Airway epithelial cell (primary cell): ENCODE results near the gene DCAF16.

- RAMPAGE, long total RNA, result no peak
These were observed 851 bp downstream of the QDPR start for GRCh38 chr4:17511023-17511455.

DNA sequence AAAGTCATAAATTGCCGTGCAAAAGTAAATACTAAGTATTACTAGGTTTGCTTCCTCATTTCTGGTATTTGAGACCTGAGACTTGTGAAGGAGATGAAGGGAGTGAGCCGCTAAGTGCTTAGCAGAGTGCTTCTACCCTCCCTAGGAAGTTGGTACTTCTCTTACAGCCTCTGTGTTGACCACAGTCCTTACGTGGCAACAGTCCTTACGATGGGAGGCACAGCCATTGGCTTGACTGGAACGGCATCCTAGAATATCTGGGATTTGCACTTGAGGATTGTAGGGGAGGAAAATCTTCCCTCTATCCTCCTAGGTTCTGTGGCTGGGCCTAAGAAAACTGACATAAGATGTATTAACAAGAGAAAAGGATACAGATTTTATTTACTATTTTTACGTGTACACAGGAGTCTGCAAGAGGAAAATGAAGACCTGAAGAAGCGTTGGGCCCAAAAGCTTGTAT is 1.7 kb downstream of the LAP3 start:
- RAMPAGE, long total RNA, result no peak

DNA sequence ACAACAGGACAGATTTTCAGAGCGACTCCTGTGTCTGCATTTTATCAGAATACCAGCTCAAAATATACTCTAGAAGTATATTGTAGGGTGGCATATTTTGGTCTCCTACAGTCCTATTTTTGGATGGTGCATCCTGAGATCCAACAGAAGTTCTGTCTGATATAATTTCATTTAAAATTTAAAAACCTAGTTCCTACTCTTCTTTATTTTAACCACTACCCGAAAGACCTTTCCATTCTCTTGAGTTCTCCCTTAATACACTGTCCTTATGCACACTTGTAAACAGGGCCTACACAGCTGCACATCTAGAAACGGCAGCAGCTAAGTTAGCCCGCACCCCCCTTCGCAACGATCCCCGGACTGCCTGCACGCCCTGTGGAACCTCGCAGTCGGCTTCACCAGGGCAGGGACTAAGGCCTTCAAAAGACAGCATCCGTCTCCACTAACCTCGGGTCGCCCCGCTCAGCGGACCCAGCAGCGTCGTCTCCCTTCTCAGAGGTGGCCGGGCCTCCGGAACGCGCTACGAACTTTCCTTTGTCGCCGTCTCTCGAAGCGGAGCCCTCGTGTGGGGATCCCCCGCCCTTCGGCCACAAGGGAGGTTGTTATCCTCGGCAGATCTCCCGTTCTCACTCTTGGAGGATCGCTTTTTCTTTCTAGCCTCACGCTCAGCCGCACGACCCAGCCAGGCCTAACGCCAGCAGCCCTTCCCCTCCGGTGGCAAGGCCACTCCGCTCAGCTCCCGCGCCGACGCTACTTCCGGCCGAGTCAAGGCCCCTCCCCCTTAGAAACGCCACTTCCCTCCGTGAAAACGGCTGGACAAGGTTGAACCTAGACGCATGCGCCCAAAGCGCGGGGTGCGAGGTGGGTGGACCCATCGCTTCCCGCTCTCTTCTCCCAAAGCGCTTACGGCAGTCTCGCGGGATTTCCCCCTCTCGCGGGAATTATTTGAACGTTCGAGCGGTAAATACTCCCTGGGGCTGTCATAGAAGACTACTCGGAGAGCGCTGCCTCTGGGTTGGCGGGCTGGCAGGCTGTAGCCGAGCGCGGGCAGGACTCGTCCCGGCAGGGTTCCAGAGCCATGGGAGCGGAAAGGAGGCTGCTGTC is at the start of gene DCAF16:
Gene DCAF16 (minus strand): TSS at position 758 of the 1,104 bp plus-strand sequence.
- RAMPAGE, long total RNA, result start-site peak on the minus strand centred at position 727 of the sequence, 63 bp wide, 255 and 95 reads in 2 replicates; start-site peak on the plus strand centred at position 1,003 of the sequence, 31 bp wide, 650 and 289 reads in 2 replicates

- RAMPAGE, long total RNA, result no peak
These were observed 475.5 kb upstream of the SLIT2 start for GRCh38 chr4:19776163-19776686.

GRCh38 chr4:20983603-20984752 is 283.7 kb downstream of the PACRGL start:
- RAMPAGE, long total RNA, result no peak

GRCh38 chr4:21121956-21122395 is 421.7 kb downstream of the PACRGL start:
- RAMPAGE, long total RNA, result no peak

DNA sequence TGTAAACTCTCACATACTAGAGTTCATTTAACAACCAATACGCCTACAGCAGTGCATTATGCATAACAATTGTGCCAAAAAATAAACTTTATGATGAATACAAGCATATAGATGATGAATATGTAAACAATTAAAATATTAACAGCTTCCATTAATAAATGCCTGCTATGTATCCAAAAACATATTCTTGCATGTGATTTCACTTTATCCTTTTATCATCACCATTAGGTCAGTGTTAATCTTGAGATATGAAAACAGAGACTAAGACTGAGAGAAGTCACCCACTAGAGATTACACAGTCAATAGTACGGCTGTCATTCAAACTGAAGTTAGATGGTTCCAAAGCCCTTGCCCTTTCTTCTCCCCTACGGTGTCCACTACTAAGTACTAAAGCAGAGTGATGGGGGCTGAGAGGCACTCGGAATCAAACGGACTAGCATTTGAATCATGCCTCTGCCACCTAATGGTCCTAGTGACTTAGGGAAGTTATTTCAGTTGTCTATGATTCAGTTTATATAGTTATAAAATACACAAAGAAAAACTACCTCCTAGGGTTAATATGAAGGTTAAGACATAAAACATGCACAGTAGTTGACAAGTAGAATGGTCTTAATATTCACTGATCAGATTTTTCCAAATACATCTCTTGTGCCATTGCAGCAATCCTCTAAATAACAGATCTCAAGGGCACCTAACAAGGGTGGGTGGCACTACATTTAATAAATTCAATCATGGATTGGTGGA is 120.4 kb downstream of the ADGRA3 start:
- RAMPAGE, long total RNA, result no peak

- RAMPAGE, long total RNA, result no peak
These were observed 24.8 kb downstream of the ADGRA3 start for GRCh38 chr4:22491034-22491478.

- RAMPAGE, long total RNA, result no peak
These were observed 119.1 kb upstream of the ADGRA3 start for GRCh38 chr4:22634990-22635322.

- RAMPAGE, long total RNA, result no peak
These were observed 119.4 kb upstream of the ADGRA3 start for GRCh38 chr4:22635323-22635657.

- RAMPAGE, long total RNA, result no peak
These were observed 5.6 kb downstream of the PPARGC1A start for GRCh38 chr4:23884167-23884654.

- RAMPAGE, long total RNA, result no peak
These were observed 5.2 kb downstream of the PPARGC1A start for GRCh38 chr4:23884655-23885125.

DNA sequence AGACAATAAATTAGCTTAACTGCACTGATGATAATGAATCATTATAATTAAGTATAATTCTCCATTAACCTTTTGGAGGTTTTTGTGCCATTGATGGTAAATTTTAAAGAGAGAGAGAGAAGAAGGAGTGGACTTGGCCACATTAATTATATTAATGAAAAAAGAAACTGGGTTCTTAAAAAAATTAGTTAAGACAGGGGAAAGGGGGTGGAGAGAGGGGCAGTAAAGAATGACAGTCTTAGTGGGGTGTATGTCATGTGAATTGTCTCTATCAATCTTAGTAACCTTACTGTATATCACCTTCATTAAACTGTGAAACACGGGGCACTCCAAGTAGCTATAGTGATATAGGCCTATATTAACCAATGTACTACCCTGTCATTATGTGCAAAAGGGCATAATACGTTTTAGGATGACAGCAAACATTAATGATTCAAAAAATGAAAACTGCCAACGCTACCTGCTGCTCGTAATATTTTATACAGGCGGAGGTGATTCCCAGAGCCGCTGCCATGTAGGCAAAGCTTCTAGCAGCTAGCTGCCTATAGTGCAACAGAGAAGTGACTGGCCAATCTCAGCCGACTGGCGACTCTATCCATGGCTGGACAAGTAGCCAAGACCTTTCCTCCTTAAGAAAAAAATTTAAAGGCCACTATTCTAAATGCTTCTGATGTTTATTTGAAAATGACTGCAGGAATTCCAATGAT is 2.0 kb downstream of the PPARGC1A start:
- RAMPAGE, long total RNA, result no peak

DNA sequence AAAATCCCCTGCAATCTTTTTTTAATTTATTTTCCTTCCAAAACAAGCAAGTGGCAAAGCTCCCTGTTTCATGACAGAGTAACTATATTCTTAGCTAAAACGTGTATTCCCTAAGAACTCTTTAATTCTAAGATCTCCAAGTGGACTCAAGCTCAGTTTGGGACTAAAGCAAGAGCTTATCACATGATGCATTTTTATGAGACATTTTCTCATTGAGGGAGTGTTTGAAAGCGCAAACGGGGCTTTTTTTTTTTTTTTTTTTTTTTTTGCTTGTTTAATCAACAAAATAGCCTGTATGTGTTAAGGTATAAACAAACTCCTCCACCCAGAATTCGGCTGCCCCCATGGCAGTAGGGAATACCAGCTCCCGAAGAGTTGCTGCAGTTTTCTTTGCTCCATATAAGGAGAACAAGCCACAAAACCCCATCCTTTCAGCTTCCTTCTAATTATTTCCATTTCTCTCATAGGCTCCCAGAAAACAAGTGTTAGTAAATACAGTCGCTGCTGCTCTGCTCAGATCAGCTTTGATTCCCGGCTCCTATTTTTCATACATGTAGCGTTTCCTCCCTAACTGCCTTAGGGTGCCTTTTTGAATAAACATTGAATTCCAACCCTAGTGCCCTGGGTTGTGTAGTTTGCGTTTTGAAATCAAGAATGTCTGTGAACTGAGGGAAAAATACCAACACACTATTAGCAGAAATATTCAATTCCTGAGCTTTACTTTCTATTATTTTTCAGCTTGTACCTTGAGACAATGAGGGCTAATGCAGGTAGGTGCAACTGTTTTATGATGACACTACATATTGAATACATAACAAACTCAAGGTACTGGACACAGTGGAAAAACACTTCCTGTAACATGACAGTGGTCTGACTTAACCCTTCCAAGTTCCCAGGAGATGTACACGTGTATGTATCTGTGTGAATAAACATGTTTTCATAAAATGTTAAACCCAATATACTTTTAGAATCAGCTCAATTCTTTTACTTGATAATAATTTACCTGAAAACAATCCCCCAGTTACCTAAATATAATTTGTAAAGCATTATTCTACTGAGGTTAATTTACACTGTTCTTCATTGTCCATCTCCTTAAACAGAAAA is 865 bp upstream of the PPARGC1A start:
- RAMPAGE, long total RNA, result no peak

GRCh38 chr4:23934737-23935446 is 45.0 kb upstream of the PPARGC1A start:
- RAMPAGE, long total RNA, result no peak

DNA sequence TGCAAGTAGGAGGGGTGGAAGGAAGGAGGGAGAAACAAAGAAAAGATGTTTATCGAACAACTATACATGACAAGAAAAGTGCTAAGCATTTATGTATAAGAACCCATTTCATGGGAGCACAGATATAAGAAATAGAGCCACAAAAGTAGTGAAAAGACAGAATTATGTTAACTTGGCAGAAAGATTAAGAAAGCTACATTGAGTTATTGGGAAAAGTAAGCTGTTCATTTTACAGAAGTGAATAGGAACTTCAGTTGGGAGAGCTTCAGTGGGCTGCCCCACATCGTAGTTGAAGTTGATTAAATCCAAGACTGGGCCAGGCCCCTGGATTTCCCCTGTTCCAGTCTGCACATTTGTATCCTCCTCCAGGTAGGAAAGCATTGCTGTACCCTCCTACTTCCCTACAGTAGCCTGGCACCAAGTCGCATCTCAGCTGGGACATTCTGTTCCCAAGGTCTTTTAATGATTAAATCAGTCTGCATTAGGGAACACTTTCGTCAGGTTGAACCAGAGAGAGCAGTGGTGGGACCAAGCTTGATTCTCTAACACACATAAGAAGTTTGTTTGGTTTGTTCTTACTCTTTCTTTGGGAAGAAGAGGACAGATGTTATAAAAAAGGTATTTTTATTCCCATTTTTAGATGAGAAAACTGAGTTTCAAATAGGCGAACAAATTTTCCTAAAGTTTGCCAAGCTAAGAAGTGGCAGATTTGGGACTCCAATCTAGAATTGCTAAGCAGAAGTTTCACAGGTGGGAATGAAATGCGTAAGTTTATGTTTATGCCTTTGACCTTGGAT is 165.8 kb upstream of the PPARGC1A start:
- RAMPAGE, long total RNA, result no peak

DNA sequence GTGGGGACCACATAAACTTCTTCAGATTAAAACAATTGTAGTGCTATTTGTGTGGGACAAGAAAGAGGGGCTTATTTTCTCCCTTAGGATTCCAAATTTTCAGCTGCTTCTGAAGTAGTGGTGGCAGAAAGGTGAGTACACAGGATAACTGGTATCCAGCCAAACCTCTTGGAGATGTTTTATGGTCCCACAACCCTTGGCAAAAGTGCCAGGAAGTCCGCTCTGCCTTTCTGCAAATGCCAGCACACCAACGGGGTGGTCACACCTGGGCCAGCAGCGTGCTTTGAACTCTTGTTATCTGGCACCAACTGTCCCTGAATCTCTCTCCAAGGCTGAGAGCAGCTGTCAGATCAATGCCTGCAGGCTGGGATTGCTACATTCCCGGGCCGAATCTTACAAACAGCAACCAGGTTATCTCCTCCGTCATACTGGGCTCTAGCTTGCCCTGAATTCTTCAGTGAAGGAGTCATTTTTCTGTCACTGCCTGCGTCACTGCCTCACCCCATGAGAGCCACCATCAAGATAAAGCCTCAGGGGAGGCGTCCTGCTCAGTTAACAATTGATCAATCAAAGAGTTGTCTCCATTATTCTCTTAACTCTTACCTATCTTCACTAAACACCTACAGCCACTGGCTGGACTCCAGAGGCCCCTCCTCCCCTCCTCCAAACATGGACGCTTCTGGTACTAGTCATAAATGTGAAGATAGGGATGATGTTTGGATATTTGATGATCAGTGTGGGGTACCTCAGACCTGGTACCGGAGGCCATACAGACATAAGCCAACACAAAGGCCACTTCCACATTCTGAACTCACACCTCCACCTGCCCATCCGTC is 329.4 kb upstream of the PPARGC1A start:
- RAMPAGE, long total RNA, result no peak

- RAMPAGE, long total RNA, result no peak
These were observed 345.8 kb upstream of the PPARGC1A start for GRCh38 chr4:24235525-24236167.

GRCh38 chr4:24521719-24522390 is 62.5 kb downstream of the DHX15 start:
- RAMPAGE, long total RNA, result no peak

- RAMPAGE, long total RNA, result no peak
These were observed 414 bp upstream of the DHX15 start for GRCh38 chr4:24584829-24585106.